Bronchial lymph node (tissue), 1 donor: Measurements from ENCODE around the gene TLE5.

GRCh38 chr19:2542310-2543135 is 66.6 kb downstream of the GADD45B start:
- PRO-cap = no peak

- PRO-cap = no peak
Observed at GRCh38 chr19:2552899-2553570, 77.1 kb downstream of the GADD45B start.

DNA sequence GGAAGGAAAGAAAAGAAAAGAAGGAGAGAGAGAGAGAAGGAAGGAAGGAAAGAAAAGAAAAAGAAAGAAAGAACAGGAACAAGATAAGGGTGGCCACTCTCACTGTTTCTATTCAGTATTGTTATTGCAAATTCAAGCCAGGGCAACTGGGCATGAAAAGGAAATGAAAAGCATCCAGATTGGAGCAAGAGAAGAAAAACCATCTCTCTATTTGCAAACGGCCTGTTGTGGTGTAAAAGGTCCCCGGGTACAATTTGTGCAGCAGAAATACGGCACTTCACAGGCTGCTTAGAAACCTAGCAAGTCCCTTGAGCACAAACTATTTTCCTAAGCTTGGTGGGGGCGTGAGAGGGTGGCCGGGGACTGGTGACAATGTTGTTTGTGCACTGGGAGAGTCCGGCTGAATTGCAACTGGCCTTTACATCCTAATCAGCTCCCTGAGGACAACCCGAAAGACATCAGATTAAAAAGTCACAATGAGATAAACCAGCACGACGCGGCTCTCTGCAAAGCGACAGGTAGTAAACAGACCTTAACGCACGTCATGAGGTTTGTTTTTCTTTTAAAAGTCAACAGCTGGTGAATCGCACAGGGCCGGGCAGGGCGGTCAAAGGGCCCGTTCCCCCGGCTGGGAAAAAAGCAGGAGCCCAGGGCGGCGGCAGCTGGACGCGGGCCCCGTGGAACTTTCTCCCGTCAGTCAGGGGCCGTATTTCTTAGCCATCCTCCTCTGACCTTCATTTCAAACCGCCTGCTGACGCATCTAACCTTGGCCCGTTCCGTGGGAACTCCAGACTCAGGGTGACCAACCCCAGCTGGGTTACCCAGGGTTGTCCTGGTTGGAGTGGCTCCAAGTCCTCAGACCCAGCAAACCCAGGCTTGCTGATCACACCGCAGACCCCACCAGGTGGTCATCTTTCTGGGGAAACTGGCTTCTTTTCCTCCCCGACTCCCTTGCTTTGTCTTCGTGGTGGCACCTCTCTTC is 112.2 kb downstream of the GADD45B start:
- PRO-cap = no peak

GRCh38 chr19:2765322-2765841 is 17.7 kb downstream of the SGTA start:
- PRO-cap = no peak

- PRO-cap = no peak
Observed at GRCh38 chr19:2769935-2770611, 13.0 kb downstream of the SGTA start.

DNA sequence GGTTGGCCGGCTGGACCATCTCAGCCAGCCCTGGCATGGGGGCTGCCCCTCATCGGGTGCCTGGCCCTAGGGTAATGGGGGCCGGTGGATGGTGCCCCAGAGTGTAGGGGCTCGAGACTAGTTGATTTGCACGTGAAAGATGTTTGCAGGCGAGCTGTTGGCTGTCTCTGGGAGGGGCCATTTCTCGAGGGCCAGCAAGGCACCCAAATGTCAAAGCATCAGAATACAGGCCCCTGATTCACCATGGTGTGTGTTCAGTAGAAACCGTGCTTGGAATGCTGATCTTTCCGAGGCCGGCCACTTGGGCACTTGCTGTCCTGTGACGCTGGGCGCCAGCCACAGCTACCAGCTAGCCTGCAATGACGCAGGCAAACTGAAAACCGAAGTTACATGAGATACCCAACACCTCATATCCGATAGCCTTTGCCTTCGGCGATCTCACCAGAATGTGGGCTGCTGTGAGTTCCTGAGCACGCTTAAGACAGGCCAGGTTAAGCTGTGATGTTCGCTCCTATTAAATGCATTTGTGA is 11.9 kb downstream of the THOP1 start:
- PRO-cap = no peak

- PRO-cap = unidirectional peak, plus-strand start at chr19:3047221
Observed at GRCh38 chr19:3046587-3047467, 15.5 kb downstream of the TLE5 start.

DNA sequence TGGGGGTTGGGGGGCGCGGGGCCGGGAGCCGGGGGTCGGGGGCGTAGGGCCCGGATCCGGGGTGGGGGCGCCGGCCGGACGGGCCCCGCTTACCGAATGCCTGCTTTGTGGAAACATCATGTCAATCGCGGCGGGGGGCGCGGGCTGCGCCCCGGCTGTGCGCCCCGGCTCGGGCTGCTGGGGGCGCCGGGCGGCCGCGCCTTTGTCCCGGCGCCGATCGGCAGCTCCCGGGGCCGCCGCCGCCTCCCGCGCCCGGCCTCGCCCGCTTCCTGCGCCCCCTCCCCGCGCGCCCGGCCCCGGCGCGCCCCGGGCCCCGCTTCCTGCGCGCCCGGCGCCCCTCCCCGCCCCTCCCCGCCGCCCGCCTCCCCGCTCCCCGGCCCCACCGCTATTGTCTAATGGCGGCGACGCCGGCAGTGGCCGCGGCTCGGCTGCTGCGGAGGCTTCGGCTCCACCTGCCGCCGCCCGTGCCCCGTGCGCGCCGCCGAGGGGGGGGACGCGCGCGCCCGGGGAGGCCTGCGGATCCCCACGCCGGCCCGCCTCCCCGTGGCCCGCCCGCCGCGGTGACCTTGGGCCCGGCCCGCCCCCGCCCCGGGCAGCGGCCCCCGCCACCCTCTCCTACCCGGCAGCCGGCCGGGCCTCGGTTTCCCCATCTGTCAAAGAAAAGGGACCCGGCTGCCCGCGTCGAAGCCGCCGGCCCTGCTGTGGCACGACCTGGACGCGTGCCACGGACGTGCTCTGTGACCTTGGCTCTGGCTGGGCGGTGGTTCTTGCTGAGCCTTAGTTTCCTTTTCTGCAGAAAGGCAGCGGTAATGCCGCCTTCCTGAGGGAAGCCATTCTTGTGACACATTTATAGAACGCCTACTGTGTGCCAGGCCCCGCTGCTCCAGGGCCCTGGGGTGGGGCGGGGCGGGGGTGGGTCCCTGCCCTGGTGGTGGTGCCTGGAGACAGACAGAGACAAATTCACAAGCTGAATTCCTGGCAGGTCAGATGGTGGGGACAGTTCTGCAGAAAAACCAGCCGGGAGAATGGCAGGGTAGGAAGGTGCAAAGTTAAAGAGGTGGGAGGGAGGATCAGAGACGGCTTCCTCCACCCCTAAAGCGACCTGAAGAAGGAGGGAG is at the start of gene TLE5:
TLE5 (minus strand) TSS at position 415 of the 1,118 bp plus-strand sequence.
- PRO-cap = bidirectional peak, plus-strand start at position 388 of the sequence, minus-strand start at position 268 of the sequence; unidirectional peak, minus-strand start at position 540 of the sequence

- PRO-cap = no peak
Observed at GRCh38 chr19:3109869-3110420, 15.8 kb downstream of the GNA11 start.

- PRO-cap = no peak
Observed at GRCh38 chr19:3145829-3146587, 10.2 kb downstream of the GNA15 start.

GRCh38 chr19:3189490-3190121 is 3.9 kb downstream of the NCLN start:
- PRO-cap = no peak

GRCh38 chr19:3357402-3357869 is 8.9 kb upstream of the NFIC start:
- PRO-cap = no peak

- PRO-cap = unidirectional peak, minus-strand start at chr19:3367201
Observed at GRCh38 chr19:3367064-3367954, 926 bp downstream of the NFIC start.

DNA sequence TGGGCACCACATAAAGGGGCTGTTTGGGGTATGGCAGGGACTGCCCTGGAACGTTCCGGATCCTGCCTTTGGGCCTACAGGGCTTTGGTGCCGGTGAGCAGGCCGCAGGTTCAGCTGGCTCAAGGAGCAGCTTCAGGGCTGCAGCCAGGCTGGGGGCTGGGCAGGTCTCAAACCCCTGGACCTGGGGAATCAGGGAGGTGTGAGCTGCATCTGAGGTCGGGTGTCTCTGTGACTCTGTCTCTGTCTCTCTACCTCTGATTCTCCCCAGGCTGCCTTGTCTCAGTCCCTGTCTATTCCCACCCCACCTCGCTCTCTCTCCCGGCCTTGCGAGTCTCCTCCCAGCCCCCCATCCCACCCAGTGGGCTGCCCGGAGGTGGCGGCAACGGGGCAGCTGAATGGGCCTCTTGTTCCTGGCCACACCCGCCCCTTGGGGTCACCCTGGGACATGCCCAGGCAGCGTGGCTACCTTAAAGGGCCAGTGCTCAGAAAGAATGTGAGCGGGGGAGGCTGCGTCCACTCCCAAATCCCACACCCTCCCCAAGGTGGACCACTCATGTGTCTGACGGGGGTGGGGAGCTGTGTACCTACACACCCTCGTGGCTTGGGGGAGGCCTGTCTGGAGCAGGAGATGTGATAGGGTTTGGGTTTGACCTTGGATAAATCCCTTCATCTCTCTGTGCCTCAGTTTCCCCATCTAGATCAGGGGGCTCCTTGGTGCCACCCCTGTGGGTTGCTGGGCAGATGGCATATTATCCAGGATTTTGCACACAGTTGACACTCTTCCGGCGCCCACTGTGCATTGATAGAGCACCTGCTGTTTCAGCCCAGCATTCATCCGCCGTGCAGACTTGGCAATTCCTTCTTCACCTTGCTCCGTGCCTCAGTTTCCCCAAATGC is 31.2 kb downstream of the NFIC start:
- PRO-cap = no peak

- PRO-cap = no peak
Observed at GRCh38 chr19:3438997-3439260, 41.4 kb downstream of the SMIM24 start.

GRCh38 chr19:3453733-3453986 is 26.7 kb downstream of the SMIM24 start:
- PRO-cap = no peak

GRCh38 chr19:3456268-3456908 is 23.9 kb downstream of the SMIM24 start:
- PRO-cap = no peak

DNA sequence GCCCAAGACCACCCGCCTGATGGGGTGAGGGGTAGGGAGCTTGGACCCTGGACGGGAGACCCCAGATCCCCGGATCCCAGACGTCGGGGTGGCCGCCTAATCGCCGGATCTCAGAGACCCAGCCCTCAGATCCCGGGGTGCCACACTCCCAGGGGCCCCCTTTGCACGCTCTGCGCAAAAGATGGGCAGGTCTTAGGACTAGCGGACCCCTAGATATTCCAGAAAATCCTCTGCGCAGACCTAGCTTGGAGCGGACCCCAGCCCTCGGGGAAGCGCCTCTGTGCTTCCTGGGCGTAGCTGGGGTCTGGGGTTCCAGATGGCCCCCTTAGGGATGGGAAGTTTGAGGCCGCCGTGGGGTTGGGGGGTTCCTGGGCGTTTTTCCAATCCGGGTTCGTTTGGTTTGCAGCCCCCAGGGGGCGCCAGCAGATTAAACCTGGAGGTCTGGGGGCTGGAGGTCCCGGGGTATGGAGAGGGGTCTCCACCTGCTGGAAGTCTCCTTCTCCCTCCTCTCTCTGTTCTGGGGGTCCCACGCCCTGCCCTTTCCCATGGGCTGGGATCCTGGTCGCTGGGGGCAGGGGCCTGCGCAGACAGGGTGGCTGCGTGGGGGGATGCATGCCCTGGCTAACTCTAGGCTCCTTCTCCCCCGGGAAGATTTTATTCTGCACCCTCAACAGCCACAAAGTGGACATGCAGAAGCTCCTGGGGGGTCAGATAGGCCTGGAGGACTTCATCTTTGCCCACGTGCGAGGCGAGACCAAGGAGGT is 748 bp downstream of the GIPC3 start:
- PRO-cap = no peak

- PRO-cap = no peak
Observed at GRCh38 chr19:3644006-3644575, 17.5 kb upstream of the CACTIN start.

DNA sequence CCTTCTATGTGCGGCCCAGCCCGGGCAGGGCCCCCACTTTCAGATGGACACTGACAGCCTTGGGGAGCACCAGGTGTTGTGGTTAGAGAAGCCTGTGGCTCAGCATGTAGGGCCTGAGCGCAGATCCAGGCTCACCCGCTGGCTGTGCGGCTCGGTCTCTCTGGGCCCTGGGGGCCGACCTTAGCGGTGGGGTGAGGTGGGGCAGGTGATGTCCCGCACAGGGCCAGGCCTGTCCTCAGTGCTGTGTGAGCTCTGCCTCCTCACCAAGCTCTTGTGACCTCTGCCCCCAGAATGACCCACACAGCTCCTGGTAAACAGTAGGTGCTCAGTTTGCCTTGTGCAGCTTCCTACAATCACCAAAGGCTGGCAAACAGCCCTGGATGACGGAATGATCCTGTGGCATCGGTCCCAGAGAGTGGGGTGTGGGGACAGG is 18.0 kb upstream of the CACTIN start:
- PRO-cap = no peak